Glomerular endothelial cell (primary cell): ENCODE measurements around the gene KCMF1.

- RAMPAGE, long total RNA = no peak
These were observed 857 bp downstream of the INO80B start for GRCh38 chr2:74455657-74456231.

DNA sequence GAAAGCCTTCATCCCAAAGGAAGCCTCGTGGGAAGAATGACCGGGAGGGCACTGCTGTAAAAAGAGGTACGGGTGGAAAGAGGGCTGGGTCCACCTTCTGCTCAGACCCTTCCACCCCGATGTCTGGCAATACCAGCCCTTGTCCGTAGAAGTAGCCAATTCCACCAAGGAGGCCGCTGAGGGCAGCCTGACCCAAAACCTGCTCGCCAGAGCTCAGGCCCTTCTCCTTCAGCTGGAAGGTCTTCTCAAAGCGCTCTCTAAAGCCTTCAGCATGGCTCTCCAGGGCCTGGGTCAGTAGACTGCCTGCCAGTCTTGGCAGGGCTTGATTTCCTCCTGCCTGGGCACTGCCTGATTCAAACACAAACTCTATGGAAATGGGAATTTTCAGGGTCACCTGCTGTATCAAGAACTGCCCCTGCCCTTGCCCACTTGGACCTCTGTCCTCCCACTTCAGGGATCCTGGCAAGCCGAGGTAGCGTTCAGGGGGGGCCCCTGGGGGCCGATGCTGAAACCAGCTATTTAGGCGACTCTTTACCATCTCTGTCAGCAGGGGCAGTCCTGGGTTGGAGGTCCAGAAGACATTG lies 2.7 kb downstream of the MOGS start:
- RAMPAGE, long total RNA = no peak

GRCh38 chr2:74501246-74502024 lies 2.0 kb upstream of the LBX2 start:
- RAMPAGE, long total RNA = no peak

- RAMPAGE, long total RNA = no peak
These were observed 4.3 kb downstream of the LOXL3 start for GRCh38 chr2:74549186-74550036.

GRCh38 chr2:74835417-74835856 lies 1.5 kb downstream of the HK2 start:
- RAMPAGE, long total RNA = no peak

DNA sequence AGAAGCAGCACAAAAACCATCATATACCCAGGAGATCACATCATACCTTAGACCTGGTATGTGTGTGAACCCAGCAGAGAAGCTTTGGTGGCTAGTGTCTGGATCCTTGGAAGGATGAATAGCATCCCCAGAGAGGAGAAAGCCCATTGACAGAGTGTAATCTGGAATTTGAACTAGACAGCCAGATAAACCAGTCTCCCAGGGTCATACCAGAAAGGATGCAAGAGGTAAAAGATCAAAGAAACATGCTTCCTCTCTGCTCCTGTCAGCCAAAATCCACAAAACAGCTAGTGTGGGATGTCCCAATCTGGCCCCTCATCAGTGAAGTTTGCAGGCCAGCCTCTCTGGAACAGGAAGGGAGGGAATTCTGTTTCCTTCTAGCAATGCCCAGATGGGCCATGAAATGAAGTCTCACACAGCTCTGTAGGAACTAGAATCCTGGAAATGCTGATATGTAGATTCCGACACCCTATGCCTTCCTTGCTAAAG lies 38.2 kb downstream of the EVA1A start:
- RAMPAGE, long total RNA = no peak

- RAMPAGE, long total RNA = no peak
These were observed 41.9 kb upstream of the EVA1A start for GRCh38 chr2:75602568-75603135.

DNA sequence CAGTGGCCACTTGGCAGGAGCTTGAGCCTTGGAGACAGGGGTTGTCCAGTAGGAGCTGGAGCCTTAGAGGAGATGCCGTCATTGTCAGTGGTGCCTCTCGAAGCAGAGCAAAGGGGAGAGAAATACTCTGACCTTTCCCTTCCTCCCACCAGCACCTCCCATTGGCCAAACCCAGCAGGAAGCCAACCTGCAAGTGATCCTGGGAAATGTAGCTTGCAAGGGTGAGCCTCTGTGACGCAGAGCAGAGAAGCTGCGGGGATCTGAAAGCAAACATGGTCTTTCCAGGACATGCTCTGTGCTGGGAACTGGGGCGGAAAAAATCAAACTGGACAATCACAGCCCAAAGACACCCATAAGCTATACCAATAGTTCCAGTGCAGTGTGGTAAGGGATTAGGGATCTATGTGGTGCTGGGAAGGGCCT lies 33.6 kb upstream of the MRPL19 start:
- RAMPAGE, long total RNA = no peak

- RAMPAGE, long total RNA = no peak
These were observed 64.4 kb downstream of the LRRTM4 start for GRCh38 chr2:77457603-77458260.

GRCh38 chr2:77753688-77754480 lies 231.7 kb upstream of the LRRTM4 start:
- RAMPAGE, long total RNA = no peak

- RAMPAGE, long total RNA = no peak
These were observed 324 bp upstream of the REG1A start for GRCh38 chr2:79119941-79120387.

- RAMPAGE, long total RNA = no peak
These were observed 118.5 kb downstream of the CTNNA2 start for GRCh38 chr2:79631395-79631744.

GRCh38 chr2:80305773-80306302 lies 1.3 kb upstream of the LRRTM1 start:
- RAMPAGE, long total RNA = no peak

GRCh38 chr2:82811466-82811857 lies 1647.6 kb downstream of the SUCLG1 start:
- RAMPAGE, long total RNA = no peak

DNA sequence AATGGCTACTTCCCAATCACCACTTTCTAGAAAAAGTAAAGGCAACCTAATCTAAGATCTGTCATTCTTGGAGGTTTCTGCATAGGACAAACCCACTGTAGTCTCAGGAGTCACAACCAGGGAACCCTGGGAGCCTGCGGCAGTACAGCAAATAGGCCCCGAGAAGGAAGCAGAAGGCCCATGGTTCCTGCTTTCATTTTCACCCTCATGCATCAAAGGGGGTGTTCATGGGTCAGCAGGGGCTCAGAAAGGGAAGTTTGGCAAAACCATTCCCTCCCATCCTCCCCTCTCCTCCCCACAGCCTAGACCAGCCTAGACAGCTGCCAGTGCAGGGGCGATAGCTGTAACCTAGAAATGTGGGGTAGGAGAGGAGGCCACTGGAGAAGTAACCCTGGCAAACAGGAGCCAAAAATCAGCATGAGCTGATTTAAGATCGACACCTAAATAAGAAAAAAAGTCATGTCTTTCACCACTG lies 48.0 kb downstream of the TRABD2A start:
- RAMPAGE, long total RNA = no peak

DNA sequence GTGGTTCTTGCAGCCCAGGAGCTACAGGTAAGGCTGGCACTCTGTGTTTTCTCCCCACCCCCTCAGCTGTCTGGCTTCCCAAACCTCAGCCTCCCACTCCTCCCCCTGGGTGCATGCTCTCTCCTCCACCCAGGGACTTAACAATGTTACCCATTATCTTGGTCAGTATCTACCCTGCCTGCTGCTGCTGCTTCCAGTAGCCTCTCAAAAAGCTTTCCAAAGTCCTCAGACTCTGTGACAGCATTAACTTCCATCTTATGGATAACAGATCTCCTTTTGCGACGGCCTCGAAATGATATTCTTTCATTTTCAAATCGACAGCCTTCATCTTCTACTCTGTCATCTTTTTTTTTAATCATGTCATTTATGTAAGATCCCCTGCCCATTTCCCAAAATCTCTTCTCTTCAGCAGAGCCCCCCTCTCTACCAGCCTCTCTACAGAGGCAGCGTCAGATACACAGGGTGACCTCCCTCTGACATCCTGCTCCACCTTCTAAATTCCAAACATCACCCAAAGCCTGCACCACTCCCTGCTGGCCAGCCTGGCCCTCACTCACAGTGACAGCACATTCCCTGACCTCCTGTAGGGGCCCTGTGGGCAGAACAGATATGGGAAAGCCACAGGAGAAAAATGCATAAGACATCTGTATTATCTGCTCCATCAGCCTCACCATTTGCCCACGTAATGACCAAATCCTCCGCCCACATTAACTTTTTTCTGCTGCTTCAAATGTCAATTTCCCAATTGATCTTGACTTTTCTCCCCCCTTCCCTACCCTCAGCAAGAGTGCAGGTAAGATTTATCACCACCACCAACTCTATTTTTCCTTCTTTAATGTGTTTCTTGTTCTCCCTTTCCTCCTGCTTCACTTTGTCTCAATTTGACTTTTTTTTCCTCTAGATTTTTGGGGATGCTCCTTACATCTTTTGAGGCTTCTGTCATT lies 40.7 kb downstream of the TRABD2A start:
- RAMPAGE, long total RNA = no peak

DNA sequence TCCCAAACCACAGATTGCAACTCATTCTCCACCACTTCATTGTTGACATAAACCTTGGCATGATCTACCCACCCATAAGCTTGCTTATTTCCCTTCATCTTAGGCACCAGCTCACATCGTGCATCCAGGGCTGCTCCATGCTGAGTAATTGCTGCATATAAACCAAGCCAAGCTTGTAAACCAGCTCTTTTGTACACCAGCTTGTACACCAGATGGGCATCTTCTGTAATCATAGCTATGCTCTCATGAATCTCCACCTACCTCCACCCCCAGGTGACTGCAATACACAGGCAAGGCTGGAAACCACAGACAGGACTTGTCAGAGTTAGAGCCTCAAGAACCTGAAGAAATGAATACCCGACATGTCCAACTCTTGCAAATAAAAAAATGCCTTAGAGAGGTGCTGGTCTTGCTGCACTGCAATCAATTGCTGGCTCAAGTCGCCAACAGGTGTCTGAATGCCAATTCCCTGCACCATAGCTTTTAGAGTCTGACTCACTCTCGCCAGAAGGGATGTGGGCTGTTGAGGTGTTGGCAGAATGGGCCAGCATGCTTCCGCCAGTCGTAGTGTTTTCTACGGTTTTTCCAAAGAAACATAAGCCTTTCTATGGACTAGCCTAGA lies 31.4 kb downstream of the TRABD2A start:
- RAMPAGE, long total RNA = no peak

GRCh38 chr2:84941175-84941384 lies 29.9 kb upstream of the KCMF1 start:
- RAMPAGE, long total RNA = no peak

DNA sequence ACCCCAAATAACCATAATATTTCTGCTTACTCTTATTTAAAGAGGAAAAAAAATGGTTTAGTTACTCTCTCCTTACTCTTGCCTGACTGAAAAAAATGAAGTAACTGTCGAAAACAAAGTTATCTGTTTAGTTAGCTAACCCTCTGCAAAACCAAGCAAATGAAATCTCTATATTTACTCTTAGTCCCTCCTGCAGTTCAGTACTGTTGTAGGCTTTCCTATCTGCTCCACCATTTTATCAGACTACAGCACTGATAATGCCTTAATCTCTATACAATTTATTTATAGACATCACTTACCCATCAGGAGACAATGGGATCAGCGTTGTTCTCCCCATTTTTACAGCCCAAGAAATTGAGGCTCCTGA lies 2.0 kb upstream of the KCMF1 start:
- RAMPAGE, long total RNA = no peak

GRCh38 chr2:84970255-84971315 lies at the start of gene KCMF1:
Gene KCMF1 (plus strand): TSS chr2:84971161.
- RAMPAGE, long total RNA = no peak